Cerebellum (tissue), 5 donors: ENCODE measurements around a stretch of chr1.

DNA sequence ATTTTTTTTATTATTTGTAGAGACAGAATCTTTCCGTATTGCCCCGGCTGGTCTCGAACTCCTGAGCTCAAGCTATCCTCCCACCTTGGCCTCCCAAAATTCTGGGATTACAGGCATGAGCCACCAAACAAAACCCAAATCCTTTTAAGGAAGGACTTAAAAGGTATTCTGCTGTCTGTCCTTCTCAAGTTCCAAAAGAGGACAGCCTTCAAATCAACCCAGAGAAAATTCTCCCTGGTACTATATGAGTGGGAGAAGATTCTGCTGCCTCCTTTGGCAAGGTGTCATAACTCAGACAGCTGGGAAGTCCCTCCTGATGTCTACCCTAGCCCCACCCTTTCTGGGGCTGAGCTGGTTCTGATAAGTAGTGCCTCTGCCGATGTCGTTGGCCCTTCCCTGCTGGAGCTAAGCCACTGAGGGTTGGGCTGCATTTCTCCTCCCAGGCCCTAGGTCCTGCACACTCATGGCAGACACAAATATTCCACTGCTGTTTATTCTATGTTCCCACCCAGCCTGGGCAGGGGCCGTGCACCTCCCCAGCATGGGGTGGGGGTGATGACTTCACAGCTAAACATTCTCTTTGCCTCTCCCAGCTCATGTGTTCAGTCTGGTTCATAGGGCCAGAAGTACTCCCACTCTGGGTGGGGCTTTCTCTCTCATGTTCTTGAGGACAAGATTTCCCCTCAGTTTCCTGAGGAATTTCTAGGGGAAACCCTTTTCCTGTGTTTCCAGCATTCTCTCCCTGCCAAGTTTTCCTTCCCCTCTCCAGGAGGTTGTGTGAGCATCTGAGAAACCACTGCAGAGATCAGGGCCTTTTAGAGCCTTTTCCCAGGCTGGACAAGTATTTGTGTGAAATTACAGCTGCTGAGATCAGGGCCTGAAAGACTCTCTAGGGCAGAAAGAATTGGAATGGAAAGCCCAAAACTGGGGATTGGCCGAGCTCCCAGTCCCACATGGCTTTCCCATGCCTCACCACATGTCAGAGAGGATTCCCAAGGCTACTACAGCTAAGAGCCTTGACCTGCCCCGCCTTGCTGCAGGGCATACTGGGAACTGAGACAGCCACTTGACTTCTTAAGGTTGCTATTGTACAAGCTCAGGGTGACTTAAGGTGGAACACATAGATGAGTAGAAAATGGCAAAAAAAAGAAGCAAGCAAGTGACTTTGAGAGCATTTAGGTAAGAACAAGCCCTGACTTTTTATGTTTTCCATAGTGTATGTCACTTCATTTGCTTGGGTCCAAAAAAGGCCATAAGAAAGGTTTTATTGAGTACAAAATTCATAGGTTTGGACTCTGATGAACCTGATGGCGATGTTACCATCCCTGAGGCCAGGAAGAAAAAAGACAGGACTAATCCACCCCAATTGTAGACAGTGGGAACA lies 66.2 kb downstream of the ATP2B4 start:
- PRO-cap, 3 experiments = no peak in any of the 3 experiments
- RAMPAGE, long total RNA = no peak

- PRO-cap, 3 experiments = no peak in any of the 3 experiments
- RAMPAGE, long total RNA = no peak
Measured at GRCh38 chr1:203824249-203824809, 28.9 kb downstream of the ZBED6 start.

DNA sequence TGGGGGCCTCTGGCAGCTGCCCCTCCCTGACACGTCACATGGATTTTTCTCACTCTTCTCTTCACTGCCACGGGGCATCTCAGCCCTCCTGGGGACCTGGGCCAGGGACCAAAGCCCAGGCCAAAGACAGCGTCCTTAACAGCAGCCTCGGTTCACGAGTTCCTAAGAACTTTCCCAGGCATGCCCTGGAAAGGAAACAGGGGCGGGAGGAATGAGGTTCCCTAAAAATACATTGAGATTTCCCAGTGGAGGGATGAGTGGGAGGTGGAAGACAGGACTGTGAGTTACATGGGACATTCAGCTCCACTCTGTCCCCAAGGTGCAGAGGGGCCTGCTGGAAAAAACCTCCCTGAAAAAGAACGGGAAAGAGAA lies 31.5 kb upstream of the SOX13 start:
- PRO-cap, 3 experiments = no peak in any of the 3 experiments
- RAMPAGE, long total RNA = no peak

DNA sequence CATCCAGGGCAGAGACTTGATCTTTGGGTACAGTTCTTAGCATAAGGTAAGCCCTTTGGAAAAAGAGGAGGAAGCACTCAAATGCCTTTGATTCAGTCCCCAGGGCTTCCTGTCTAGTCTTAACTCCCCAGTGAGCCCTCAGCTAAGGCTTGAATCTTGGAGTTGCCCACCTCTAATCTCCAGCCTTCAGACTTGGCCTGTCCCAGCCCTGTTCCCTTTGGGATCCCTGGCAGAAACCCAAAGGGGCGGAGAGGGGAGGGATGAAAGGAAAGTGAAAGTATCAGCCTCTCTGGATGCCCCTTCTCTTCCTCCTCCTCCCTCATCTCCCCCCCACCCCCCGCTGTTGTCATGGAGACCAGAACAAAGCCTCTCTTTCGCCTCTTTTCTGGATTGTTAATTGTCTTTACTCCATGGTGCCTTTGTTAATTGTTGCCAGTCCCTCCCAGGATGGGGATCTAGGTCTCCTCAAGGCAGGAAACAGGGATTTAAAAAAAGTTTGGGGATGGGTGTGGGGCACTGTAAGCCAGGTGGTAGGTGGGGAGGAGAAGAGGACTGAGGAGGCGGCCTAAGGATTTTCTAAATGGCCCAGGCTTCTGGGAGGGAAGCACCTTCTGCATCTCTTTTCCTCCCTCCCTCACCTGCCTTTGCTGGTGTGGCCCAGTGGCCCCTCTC lies 7.7 kb upstream of the SOX13 start:
- PRO-cap, 3 experiments = no peak in any of the 3 experiments
- RAMPAGE, long total RNA = no peak

DNA sequence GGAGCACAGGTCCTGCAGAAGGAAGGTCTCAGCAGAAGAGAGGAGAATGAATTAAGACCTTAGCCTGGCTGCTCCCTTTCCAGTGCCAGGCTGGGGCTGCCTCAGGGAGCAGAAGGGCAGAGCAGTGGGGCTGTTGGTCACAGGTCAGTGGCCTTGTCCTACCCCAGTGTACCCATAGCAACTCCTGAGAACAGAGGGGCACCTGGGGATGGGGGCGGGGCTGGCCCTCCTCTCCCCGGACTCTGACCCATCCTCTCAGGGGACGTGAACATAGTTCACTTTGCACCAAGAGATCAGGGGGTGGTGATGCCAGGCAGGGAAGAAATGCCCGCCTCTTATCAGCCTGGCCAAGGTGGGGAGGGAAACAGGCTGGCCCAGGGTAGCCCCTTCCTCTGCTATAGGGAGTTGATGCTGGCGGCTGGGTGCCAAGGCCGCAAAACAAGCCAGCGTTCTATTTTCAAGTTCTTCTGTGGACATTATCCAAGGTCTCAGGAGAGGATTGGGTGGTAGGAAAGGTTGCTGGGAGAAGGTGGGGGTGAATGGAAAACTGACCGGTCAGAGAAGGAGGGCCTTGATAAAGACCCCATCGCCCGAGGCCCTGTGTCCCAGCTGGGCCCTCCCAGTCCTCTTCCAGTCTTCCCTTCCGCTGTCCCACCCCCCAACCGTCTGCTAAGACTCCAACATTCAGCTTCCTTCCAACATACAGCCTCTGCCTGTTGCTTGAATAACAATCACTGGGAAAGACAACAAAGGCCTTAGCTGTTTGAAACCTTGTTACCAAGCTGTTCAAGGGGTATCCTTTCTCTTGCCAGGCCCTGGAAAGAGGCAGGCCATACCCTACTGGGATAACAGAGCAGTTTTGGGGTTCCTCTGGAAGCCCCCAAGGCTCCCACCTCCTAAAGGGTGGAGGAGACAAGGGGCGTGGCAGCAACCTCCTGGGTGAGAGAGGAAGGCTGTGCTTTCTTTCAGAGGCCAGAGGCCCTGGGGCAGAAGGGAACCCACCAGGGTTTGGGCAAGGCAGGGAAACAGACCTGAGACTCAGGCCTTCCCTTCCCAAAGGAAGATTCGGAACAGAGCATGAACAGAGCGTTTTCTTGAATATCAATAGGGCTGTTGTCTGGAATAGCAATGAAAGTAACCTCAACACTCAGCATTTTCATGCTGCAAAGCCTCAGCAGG lies 4.5 kb downstream of the ETNK2 start:
- PRO-cap, 3 experiments = no peak in any of the 3 experiments
- RAMPAGE, long total RNA = no peak

DNA sequence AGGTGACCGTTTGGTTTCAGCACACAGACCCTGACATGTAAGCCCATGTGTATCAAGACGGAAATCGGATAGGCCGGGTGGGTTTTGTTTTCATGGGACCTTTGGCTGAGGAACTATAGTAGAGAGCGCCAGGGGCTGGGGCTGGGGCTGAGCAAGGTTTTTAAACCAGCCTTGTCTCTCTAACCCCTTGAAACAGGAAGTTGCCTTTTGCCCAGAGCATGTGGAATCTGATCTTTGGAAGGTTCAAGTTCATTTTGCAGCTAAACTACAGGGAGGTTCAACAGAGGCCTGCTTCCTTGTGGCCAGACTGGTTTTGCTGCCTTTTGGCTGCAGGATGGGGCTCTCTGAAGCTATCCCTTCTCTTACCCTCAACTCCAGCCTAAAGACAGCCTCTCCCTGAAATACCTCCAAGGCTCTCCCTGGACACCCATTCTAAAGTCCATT lies 12.5 kb upstream of the GOLT1A start:
- PRO-cap, 3 experiments = no peak in any of the 3 experiments
- RAMPAGE, long total RNA = no peak

DNA sequence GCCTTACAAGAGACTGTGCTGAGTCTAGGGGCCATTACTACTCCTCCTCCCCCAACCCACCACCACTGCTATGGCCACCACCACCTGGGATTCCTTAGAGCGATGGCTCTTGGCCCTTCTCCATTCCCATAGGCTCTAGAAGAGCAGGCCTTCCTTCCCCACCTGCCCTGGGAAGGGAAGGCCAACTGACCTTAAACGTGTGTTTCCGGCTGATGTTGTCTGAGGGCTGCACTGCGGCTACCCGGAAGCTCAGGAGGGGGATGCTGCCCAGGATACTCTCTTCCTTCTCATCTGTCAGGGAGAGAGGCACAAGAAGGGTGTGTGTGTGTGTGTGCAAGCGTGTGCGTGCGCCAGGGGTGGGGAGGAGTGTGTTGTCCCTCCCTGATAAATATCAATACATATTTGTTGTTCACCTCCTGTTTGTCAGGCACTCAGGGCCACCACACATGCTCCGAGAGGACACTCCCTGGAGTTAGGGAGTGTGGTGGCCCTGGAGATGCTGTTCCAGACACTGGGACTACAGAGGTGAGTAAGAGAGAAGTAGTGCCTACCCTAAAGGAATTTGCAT lies 51.0 kb upstream of the GOLT1A start:
- PRO-cap, 3 experiments = no peak in any of the 3 experiments
- RAMPAGE, long total RNA = no peak

- PRO-cap, 3 experiments = no peak in any of the 3 experiments
- RAMPAGE, long total RNA = no peak
Measured at GRCh38 chr1:204270912-204271510, 57.2 kb upstream of the GOLT1A start.

DNA sequence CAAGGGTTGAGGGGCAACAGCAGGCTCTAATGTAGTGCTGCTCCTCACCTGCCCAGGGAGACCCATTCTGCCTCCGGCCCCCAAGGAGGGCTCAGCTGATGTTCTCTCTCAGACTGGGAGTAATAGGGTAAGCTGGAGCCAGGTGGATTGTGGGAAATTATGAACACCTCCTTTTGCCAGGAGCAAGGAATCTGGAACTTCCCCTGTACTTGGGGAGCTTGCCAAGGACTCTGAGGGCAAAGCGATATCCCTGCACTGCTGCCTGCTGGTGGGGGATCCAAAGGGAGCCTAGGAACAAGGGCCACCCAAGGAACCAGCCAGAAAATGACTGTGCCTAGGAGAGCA lies 70.4 kb upstream of the GOLT1A start:
- PRO-cap, 3 experiments = no peak in any of the 3 experiments
- RAMPAGE, long total RNA = no peak

DNA sequence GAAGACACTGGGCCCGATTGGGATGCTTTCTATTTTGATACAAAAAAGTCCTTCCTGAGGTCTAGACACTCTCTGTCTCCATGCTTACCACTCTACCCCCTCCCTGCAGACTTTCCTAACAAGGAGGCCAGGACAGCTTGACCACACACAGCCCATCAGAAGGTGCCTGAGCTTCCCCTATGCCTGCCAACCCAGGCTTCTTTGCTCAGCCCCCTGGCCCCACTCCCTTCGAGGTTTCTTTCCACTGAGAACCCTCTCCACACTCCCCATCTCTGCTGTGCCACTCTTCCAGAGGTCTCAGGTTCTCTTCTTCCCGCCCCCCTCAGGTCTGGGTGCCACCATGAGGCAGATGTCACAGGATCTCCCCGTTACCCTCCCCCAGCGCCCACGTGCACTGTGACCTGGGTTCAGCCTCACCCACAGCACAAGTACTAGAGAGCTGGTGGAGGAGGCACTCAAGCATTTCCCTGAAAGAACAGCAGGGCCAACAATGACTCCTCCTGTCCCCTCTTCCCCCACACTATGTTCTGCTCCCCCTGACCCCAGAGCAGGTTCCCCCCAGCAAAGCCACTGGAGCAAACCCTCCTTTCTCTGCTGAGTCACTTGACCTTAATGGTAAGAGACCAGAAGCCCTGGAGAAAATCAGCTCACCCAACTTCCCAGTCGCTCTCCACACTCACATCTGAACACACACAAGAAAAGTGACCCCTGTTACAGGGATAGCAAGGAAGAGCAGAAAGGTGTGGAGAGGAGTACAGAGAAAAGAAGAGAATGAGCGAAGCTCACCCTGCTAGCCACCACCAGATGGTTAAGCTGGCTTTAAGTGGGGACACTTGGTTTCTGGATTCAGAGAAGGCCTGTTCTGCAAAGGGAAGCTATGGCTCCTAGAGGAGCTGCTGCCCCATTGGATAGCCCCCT lies 14.3 kb downstream of the PLEKHA6 start:
- PRO-cap, 3 experiments = no peak in any of the 3 experiments
- RAMPAGE, long total RNA = no peak

- PRO-cap, 3 experiments = no peak in any of the 3 experiments
- RAMPAGE, long total RNA = no peak
Measured at GRCh38 chr1:204348668-204349233, 11.0 kb downstream of the PLEKHA6 start.

GRCh38 chr1:204456950-204457600 lies 37.5 kb downstream of the PIK3C2B start:
- PRO-cap, 3 experiments = no peak in any of the 3 experiments
- RAMPAGE, long total RNA = no peak

- PRO-cap, 3 experiments = peak in 3 of 3 experiments; most common plus-strand start chr1:204507209 (in 3); most common minus-strand start chr1:204507108 (in 3)
- RAMPAGE, long total RNA = no peak
Measured at GRCh38 chr1:204506977-204507385, 9.2 kb upstream of the MDM4 start.

DNA sequence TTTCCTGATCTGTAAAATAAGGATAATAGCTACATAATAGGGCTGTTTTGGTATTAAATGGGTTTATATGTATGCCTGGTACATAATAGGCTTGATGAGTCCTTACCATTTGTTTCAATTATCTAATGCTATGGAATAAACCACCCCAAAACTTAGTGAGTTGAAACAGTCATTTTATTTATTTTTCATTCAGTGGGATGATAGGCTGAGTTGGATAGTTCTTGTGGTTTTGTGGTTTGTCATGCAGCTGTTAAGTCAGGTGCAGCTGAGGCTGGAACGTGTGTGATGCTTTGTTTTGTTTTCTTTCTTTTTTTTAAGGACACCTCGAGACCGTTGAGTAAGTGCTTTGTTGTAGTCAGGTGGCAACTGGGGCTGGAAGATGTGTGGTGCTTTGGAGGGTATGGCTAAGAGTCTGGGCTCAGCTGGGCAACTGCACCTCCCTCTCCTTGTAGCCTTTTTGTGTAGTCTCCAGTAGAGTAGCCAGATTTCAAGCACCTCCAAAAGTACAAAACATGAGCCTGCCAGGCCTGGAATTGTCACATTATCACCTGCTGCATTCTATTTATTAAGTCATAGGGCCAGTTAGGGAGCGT lies 5.0 kb downstream of the MDM4 start:
- PRO-cap, 3 experiments = no peak in any of the 3 experiments
- RAMPAGE, long total RNA = no peak

GRCh38 chr1:204567534-204567928 lies 51.3 kb downstream of the MDM4 start:
- PRO-cap, 3 experiments = no peak in any of the 3 experiments
- RAMPAGE, long total RNA = no peak

GRCh38 chr1:204841665-204842374 lies 13.4 kb downstream of the NFASC start:
- PRO-cap, 3 experiments = no peak in any of the 3 experiments
- RAMPAGE, long total RNA = no peak

GRCh38 chr1:204951694-204952168 lies 91.3 kb upstream of the CNTN2 start:
- PRO-cap, 3 experiments = no peak in any of the 3 experiments
- RAMPAGE, long total RNA = no peak

- PRO-cap, 3 experiments = no peak in any of the 3 experiments
- RAMPAGE, long total RNA = no peak
Measured at GRCh38 chr1:205119646-205120771, 1.8 kb downstream of the RBBP5 start.

DNA sequence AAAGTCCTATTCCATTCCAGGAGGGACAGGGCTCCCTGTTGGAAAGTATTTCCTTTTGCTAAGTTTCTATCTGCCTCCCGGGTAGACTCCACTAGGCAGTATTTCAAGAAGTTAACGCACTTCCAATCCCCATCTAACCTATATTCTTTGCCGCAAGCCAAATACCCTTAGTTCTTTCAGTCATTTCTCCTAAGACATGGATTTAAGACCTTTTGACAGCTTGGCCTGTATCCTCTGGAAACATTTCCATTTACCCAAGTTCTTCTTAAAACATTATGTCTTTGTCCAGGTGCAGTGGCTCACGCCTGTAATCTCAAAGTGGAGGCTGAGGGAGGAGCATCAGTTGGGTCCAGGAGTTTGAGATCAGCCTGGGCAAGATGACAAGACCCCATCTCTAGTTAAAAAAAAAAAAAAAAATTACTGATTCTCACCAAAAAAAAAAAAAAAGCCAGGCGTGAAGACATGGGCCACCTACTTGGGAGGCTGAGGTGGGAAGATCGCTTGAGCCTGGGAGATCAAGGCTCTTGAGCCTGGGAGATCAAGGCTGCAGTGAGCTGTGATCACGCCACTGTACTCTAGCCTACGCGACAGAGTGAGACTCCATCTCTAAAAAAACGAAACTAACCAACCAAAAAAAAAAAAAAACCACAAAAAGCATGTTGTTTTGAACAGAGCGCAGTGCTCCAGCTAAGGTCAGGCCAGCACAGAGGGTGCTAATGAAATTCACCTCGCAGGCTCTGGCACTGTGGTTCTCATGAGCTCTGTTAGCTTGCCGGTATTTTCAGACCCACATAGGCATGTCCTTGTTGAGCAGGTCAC lies 36.1 kb downstream of the NUAK2 start:
- PRO-cap, 3 experiments = no peak in any of the 3 experiments
- RAMPAGE, long total RNA = no peak

DNA sequence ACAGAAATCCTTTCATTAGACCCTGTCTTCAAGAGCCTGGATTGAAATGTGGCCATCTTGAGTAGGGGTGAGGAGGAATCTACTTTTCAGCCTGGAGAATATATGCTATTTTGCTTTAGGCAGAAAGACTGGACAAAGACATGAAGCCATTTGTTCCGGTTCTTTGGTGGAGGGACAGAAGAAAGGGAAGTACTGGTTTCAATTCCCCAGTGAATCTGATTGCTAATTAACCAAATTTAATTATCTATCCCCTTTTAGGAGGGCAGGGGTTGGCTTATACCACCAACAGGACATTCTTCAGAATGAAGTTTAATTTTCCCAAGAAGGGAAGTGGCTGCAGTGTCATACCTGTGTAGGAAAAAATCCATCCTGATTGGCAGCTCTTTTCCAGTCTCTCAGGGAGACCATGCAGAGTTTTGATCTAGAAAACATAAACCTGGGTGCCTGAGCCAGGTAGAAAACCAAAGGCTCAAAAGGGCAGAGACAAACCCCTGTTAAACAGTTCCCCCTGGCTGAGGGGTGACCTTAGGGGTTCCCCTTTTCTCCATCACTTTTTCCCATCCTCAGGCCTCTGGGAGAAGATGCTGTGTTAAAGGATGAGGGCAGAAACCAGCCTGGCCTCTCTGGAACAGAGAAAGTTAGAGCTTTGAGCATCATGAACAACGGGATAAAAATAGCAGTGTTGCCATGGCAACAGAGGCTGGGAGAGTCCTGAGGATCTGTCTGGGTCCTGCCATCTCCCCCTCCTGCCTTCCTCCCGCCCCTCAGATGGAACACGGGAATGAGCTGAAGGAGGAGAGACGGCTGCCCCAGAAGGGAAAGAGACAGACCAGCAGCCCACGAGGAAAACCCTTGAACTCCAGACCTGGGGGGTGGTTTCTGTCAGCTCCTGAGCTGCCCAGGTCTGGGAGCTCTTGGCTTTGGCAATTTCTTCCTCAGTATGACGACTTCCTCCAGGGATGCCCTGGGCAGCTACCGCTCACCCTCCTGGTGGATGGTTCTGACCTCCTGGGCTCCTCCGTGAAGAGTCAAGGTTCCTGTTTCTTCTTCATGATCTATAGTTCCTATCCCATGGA lies 13.8 kb upstream of the LEMD1 start:
- PRO-cap, 3 experiments = peak in 3 of 3 experiments; most common plus-strand start position 767 of the sequence (in 3); most common minus-strand start position 304 of the sequence (in 2)
- RAMPAGE, long total RNA = no peak